Paraaortic lymph node (tissue), 1 donor: ENCODE results near the genes ZFAND4 and RBP3.

GRCh38 chr10:45224295-45224888 lies 91.0 kb downstream of the OR13A1 start:
- PRO-cap = no peak

DNA sequence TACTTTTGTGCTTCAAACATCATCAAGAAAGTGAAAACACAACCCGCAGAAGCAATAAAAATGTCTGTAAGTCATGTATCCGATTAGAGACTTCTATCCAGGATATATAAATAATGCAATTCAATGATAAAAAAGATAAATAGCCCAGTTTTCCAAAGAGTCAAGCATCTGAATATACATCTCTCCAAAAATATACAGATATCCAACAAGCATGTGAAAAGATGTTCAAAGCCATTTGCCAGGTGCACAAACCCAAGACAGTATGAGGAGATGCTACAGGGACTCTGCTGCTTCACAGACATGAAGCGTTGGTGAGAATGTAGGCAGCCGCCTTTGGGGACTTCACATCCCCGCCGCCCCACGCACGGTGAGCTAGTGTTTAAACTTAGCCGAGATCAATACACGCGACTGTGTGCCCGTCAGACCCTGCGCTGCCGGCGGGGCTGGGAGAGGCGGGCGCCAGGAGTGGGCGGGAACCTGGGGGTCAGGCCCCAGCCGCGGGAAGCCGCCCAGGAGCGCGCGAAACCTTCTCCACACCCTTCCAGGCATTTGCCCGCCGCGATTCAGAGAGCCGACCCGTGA lies 1.0 kb upstream of the ALOX5 start:
- PRO-cap = no peak

DNA sequence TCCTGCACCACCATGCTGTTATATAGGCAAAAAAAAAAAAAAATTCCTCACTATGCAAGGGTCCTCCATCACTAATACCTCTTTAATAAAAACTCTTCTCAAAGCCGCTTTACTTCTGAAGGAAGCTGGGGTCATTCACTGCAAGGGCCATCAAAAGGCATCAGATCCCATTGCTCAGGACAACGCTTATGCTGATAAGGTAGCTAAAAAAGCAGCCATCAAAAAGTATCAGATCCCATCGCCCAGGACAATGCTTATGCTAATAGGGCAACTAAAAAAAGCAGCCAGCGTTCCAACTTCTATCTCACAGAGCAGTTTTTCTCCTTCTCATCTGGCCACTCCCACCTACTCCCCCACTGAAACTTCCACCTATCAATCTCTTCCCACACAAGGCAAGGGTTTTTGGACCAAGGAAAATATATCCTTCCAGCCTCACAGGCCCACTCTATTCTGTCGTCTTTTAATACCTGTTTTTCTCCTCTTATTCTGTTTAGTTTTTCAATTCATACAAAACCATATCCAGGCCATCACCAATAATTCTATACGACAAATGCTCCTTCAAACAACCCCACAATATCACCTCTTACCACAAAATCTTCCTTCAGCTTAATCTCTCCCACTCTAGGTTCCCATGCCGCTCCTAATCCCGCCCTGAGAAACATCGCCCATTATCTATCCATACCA lies 39.9 kb upstream of the MARCHF8 start:
- PRO-cap = no peak

DNA sequence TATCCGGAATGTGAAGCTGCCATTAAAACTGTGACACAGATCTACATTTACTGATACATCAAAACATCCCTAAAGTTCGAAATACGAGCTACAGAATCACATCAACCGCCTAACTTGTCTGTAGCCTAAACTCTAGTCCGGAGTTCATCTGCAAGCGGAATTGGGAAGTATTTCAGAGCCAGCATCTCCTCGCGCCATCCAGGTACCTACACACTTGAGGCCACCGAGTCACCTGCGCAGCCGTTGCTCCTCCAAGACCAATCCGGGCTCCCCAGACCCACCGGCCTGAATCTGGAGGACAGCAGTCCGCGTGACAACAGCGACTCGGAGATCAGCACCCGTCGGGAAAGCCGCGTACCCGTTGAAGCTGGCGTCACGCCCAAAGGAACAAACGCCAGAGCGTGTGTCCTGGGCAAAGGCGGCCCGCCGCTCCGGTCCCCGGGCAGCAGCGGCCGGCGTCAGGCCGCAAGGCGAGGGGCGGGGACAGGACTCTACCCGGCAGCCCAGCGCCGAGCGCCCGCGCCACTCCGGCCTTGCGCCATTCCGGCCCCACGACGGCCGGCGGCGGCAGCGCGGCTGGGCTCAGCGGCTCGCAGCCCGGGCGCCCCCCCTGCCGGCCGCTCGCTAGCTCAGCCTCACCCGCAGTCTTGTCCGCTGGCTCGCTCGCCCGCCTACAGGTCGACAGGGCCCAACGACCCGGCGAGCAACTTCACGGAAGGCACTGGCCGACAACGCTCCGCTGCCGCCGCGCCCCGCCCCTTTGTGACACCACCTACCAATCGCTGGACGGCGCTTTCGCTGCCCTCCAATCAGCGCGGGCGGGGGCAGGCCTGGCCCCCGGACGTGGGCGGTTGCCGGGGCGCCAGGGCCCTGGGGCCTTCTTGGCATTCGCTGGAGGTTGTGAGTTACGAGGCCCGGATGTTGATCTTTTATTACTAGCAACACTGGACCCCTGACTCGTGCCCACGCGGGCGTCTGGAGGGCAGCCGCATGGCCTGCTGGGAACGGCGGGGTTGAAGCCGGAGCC lies at the start of gene ZFAND4:
Gene ZFAND4, minus strand, starts transcription at position 733 of the 1,027 bp plus-strand sequence.
- PRO-cap = bidirectional peak, plus-strand start at position 541 of the sequence, minus-strand start at position 433 of the sequence; bidirectional peak, plus-strand start at position 894 of the sequence, minus-strand start at position 711 of the sequence

DNA sequence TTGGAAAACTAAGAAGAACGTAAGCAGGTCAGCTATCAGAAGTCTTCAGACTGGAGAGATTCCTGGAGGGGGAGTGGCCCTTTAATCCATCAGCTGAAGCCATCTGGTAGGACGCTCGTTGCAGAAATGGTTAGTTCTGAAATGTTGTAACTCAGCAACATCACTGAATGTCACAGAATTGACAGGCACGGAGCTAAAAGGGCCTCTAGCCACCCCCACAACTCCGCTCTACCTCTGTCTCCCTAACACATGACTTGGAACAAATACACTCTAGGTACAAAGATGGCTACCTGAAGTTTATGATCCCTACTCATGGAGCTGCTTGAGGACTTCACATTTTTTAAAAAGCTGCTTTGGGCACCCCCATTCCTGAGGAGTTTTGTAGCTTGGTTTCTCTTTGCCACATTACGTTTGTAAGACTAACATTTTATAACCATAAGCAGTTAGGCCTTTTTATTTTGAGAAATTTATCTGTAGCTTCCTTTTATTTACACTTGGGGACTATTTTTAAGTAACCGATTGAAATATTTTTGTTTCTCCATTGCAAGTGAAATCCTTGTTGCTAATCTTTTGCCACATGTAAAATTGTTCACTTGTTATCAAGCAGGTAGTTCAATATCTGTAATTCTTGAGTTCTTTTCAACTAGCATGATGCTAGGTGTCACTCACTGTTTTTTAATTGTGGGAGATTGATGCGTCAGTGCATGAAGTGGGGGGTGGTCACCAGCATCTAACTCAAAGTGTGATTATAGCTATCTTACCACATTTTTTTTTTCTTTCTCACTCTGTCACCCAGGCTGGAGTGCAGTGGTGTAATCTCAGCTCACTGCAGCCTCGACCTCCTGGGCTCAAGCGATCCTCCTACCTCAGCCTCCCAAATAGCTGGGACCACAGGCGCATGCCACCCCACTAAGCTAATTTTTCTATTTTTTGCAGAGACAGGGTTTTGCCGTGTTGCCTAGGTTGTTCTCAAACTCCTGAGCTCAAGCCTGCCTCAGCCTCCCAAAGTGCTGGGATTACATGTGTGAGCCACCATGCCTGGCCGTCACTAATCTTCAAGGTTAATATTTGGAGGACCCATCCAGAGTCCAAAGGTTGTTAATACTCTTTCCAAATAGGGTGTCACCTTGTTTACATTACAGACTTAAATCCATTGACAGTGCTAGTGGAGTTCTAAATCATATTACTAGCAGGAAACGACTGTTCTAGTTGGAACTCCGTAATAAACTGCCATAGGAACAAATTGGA lies 28.6 kb downstream of the NCOA4 start:
- PRO-cap = no peak

GRCh38 chr10:46002787-46003848 lies 27.3 kb downstream of the NCOA4 start:
- PRO-cap = no peak

DNA sequence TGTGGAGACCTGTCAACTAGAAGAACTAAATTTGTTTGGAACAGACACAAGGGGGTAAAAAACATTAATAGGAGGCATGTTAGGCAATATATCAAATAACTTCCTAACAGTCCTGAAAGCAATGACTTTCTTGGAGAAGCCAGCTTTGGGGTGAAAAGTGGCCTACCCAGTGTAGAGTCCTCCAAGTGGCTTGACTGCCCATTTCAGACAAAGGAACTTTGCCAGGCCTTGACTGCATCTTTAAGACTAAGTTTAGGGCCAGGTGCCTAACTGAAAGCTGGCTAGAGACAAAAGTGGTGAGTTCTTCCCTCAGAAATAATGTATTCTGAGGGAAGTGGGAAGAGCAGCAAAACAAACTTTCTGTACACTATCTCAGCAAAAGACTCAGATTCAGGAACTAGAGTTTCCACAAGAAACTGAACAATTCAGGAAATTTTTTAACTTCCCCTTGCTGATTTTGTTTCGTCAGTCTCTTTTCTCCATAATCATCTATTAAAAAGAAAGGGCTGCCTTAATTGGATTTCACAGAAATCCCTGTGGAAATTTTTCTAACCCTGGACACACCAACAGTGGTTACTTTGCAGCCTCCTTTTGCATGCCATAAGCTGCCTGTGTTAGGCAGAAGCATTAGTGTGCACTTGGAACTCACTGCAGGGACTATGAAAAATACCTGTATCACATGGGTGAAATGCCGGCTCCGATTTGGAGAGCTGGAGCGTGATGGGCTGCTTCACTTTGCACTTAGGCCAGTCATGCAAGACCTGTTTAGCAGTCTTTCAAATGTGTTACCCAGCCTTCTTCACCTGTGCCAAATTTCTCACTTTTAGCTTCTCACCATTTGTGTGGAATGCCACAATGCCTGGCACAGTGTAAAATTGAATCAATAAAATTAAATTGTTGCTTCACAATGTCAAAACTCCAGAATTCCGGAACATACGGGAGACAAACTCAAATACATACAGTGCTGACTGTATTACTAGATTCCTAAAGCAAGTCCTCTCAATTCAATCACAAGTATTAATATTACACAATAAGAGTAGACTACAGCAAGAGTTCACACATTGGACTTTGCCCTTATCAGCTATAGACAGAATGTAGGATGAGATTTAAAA lies 11.4 kb downstream of the NCOA4 start:
- PRO-cap = no peak

DNA sequence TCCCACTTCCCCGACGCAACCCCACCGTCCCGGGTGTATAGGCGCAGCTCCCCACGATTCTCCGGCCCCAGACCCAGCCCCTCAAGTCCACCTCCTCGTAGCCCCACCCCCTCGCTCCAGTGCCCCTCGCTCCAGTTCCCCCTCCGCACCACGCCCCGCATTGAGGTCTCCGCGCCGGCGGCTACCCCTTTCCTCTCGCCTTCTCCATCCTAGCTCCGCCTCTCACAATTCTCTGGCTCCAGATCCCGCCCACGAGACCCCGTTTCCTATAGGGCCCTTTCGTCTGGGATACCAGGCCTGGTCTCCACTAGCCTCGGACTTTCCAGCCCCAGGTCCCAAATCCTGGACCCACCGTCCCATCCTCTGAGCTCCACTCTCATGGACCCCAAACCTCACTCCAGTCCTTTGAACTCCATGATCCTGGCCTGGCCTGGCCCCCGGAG lies 471 bp upstream of the GPRIN2 start:
- PRO-cap = no peak

- PRO-cap = bidirectional peak, plus-strand start at chr10:46786899, minus-strand start at chr10:46786780
Measured at GRCh38 chr10:46786493-46787624, 124.4 kb upstream of the PTPN20 start.

- PRO-cap = no peak
Measured at GRCh38 chr10:47256637-47257217, 43.3 kb upstream of the GDF10 start.

GRCh38 chr10:47298687-47299171 lies 1.3 kb upstream of the GDF10 start:
- PRO-cap = no peak

GRCh38 chr10:47348224-47348591 lies at the start of gene RBP3:
RBP3 (plus strand) TSS chr10:47348363.
- PRO-cap = no peak

DNA sequence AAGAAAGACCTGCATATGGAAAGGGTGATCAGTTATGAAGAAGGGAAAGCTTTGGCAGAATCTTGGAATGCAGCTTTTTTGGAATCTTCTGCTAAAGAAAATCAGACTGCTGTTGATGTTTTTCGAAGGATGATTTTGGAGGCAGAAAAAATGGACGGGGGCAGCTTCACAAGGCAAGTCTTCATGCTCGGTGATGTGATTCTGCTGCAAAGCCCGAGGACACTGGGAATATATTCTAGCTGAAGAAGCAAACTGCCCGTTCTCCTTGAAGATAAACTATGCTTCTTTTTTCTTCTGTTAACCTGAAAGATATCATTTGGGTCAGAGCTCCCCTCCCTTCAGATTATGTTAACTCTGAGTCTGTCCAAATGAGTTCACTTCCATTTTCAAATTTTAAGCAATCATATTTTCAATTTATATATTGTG lies 56.8 kb downstream of the SYT15B start:
- PRO-cap = no peak

DNA sequence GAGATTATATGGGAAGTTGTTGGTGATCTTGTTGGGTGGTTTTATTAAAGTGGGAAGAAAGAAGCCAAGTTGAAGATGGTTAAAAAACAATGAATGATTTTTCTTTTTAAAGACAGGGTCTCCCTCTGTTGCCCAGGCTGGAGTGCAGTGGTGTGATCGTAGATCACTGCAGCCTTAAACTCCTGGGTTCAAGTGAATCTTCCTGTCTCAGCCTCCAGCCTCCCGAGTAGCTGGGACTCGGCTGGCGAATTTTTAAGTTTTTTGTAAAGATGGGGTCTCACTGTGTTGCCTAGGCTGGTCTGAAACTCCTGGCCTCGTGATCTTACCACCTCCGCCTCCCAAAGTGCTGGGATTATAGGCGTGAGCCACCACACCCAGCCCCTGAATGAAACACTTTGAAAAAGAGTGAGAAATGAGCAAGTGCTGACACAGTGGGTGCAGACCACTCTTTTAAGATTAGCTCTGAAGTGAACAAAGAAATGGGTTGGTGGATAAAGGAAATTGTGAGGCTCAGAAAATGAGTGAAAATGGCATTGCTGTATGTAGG lies 10.7 kb downstream of the MAPK8 start:
- PRO-cap = no peak

GRCh38 chr10:48370821-48371301 lies 64.4 kb downstream of the MAPK8 start:
- PRO-cap = no peak

DNA sequence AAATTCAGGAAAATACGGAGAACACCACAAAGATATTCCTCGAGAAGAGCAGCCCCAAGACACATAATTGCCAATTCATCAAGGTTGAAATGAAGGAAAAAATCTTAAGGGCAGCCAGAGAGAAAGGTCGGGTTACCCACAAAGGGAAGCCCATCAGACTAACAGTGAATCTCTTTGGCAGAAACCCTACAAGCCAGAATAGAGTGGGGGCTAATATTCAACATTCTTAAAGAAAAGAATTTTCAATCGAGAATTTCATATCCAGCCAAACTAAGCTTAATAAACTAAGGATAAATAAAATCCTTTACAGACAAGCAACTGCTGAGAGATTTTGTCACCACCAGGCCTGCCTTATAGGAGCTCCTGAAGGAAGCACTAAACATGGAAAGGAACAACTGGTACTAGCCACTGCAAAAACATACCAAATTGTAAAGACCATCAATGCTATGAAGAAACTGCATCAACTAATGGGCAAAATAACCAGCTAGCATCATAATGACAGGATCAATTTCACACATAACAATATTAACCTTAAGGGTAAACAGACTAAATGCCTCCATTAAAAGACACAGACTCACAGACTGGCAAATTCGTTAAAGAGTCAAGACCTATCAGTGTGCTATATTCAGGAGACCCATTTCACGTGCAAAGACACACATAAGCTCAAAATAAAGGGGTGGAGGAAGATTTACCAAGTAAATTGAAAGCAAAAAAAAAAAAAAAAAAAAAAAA lies 66.6 kb downstream of the MAPK8 start:
- PRO-cap = no peak

DNA sequence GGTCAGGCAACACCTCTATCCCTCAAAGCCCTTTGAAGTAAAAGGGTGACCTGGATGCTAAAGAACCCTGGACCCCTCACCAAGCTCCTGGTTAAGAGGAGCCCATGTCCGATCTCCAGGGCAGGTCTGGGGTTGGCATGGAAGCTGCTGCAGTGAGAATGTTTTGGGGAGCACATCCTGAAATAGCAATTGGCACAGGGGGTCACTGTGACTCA lies 18.6 kb upstream of the ARHGAP22 start:
- PRO-cap = no peak

GRCh38 chr10:48803578-48804108 lies 119.0 kb downstream of the WDFY4 start:
- PRO-cap = unidirectional peak, minus-strand start at chr10:48803934

GRCh38 chr10:49080874-49081471 lies 34.3 kb downstream of the VSTM4 start:
- PRO-cap = no peak

DNA sequence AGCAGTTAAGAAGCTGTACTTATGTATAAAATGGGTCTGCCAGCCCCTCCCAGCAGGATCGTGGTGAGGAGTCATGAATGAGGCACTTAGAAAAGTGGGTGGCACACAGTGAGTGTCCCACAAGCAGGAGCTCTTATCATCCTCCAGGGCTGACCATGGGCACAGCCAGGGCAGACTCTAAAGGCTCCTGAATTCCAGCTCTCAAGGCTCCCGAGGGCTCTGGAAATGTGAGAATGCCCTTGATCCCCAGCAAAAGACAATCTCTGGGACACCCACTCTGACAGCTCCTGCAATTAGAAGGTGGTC lies 1.6 kb downstream of the VSTM4 start:
- PRO-cap = no peak